Foreskin keratinocyte (primary cell): ENCODE measurements around the gene MAP1B.

DNA sequence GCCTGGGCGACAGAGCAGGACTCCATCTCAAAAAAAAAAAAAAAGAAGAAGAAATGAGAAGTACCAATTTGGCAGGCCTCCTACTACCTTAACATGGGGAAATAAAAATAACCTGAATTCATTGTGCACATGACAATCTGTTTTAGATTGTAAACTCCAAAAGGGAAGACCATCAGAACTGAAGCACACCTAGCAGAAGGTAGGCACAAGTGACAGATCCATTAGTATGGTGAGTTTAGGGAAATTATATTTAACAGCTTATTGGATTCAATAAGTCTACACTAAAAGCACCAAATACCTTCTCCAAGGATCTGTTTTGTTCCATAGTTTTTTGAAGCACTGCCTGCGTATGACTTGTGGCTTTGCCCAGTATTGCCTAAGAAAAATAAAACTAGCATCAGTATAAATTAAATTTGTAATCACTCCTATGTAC, 24.9 kb downstream of the CCDC125 start:
- RAMPAGE, total RNA = no peak

DNA sequence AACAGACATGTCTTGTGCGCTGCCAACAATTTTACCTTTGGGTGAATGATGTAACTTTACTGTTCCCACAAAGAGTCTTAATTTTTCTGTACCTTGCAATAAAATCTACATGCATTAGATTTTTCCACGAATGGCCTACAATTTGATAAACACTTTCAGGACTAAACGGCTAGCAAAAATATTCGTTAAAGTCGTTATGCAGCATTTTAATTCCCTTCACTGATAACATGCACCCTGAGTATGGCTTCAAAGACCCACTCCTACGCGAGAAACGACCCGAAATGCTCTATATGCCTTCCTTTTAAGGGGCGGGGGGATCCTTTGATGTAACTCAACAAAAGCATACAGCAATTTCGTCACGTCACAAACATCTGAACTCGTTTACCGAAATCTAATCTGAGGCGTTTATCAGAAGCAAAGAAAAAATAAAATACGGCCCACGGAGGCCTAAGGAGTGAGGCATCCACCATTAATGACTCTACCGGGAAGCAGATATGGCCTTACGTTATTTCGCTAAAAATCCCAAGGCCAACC, 661 bp downstream of the AK6 start:
- RAMPAGE, total RNA = no peak

GRCh38 chr5:69528474-69529060, 31.4 kb upstream of the GTF2H2C start:
- RAMPAGE, total RNA = no peak

GRCh38 chr5:71509355-71510276, 54.2 kb downstream of the BDP1 start:
- RAMPAGE, total RNA = no peak

- RAMPAGE, total RNA = no peak
These were observed 55.2 kb downstream of the BDP1 start for GRCh38 chr5:71510277-71511328.

DNA sequence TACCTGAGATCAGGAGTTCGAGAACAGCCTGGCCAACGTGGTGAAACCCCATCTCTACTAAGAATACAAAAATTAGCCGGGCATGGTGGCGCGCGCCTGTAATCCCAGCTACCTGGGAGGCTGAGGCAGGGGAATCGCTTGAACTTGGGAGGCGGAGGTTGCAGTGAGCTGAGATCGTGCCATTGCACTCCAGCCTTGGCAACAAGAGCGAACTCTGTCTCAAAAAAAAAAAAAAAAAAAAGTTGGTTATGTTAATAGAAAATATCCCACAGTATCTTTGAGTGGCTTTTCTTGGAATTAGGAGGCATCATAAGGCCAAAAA, 869 bp downstream of the MCCC2 start:
- RAMPAGE, total RNA = no peak

DNA sequence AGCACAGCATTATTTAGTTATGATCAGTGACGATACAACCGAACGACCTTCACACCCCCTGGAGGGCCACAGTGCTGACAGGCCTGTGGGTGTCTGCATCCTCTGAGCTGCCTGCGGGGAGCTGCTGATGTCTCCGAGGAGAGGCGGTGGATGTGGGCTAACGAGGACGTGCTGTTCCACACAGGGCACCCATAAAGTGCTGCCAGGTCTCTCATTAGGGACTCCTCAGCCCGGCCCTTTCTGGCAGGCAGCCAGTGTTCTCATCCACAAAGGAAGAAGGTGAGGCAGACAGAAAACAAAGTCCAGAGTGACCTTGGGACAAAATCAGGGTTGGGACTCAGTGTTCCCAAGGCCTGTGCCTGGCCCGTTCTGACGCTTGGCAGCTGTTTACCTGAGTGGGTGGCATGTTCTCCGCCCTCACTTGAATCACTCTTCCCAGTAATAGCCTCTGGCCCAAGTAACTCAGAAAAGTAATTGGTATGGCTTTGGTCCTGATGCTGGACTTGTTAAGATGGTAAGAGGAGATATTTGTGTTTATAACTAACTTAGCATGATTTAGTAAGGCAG, 29.3 kb downstream of the CARTPT start:
- RAMPAGE, total RNA = no peak

- RAMPAGE, total RNA = no peak
These were observed 184.8 kb upstream of the MAP1B start for GRCh38 chr5:71922492-71922946.

DNA sequence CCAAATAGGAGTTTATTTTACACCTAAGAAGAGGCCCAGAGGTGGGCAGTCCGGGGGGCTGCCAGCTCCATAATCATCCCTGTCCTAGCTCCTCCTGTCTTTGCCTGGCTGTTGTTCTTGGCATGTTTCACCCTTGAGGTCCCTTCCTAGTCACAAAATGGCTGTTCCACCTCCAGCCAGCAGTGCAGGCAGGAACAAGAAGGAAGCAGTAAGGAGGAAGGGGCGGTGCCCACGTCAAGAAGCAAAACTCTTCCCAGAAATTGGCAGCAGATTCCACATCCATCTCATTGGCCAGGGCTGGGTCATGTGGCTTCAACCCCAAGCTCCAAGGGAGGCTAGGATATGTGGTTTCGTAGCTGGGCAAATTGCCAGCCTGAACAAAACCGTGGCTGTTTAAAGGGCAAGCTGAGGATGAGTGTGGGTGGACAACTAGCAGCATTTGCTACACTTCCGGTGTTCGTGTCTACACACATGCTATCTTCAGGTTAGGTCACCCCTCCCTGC, 92.3 kb upstream of the MAP1B start:
- RAMPAGE, total RNA = no peak

DNA sequence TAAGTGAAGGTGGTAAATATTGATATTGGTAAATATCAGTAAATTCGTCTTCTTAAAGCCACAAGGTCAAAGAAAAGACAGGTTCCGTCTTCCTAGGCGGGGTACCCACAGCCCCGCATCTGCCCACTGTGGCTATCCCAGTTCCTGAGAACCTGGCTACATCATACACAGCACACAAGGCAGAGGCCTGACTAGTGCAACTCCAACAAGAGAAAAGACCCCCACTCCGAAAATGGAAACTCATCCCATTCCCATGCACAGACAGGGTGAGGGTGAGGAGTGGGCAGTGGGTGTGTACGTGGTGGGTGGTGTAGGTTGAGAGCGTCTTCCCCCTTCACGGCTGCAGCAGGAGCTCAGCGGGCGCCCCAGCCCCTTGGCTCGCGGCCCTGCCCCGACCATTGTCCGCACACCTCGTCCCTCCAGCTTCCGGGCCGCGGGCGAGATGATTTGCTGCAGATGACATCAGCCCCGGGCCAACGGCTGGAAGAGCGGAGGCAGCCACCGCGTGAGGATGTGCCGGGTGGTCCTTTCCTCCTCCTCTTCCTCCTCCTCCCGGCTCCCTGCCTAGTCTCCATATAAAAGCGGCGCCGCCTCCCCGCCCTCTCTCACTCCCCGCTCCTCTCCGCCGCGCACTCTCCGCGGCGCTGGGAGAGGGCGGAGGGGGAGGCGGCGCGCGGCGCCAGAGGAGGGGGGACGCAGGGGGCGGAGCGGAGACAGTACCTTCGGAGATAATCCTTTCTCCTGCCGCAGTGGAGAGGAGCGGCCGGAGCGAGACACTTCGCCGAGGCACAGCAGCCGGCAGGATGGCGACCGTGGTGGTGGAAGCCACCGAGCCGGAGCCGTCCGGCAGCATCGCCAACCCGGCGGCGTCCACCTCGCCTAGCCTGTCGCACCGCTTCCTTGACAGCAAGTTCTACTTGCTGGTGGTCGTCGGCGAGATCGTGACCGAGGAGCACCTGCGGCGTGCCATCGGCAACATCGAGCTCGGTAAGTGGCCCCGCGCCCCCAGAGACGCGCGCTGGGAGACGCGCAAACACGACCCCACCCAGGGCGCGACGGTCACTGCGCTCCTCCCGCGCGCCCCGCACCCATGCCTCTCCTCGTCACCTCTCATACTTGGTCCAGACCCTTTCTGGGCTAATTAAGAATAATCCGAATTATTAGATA, at the start of gene MAP1B:
Gene MAP1B, plus strand, starts transcription at position 747 of the 1,167 bp plus-strand sequence.
- RAMPAGE, total RNA = no peak

DNA sequence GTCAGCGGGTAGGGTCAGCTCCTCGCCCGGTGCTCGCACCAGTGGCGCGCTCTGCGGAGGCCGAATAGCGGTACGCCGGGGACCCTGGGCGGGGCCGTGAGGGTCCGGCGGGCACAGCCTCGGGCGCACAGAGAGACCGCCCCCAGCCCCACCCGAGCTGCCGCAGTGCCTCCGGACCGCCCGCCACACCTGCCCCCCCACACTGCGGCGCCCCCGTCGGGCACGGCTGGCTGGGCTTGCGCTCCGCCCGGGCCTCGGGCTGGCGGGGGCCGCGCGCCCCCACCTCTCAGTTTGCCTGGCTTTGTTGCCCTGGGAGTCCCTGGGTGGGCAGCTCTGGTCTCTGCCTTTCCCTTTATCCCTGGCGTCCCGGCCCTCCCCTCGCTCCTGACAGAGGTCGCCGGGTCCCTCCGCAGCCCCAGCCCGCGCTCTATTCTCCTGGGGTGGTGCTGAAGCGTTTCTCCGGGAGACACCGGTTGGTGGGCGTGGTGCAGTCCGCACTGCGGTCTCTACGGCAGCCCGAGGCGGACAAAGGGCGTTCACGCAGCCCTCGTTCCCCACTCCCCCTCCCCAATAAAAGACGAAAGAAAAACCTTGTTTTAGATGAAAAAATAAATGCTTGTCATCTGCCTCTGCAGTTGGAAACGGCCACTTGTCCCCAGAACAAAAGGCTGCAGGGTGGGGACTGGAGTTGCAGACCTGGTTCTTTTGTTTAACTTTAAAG, 1.4 kb downstream of the MAP1B start:
- RAMPAGE, total RNA = no peak

DNA sequence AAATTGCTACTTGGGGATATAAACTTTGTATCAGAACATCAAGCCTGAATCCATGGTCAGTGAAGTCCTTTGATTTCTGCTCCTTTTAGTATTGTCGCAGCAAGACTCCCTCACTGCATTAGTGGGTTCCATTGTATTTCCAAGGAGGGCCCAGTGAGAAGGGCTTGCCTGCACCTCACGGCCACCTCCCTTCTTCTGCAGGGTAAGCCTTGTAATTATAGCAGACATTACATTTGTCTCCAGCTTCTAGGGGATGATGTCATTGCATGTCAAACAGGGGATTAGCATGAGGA, 26.9 kb downstream of the MAP1B start:
- RAMPAGE, total RNA = no peak

GRCh38 chr5:72194698-72195594, 87.7 kb downstream of the MAP1B start:
- RAMPAGE, total RNA = no peak

DNA sequence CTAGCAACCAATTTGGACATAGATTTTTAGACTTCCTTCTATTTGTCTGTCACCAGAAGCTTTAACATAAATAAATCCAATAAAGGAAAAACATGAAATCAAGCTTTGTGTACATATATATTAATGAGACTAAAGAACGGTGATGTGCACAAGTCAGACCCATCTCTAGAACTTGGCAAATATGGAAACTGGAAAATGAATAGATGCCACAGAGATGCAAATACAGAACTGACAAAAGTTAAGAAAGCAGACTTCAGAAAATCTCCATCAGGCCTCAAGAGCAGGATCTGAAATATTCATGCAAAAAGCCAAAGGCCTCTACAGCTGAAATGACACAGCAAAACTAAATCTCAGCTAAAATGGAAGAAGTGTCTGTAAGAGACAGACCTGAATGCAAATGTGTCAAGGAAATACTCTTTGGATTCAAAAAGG, 14.9 kb downstream of the MRPS27 start:
- RAMPAGE, total RNA = no peak

DNA sequence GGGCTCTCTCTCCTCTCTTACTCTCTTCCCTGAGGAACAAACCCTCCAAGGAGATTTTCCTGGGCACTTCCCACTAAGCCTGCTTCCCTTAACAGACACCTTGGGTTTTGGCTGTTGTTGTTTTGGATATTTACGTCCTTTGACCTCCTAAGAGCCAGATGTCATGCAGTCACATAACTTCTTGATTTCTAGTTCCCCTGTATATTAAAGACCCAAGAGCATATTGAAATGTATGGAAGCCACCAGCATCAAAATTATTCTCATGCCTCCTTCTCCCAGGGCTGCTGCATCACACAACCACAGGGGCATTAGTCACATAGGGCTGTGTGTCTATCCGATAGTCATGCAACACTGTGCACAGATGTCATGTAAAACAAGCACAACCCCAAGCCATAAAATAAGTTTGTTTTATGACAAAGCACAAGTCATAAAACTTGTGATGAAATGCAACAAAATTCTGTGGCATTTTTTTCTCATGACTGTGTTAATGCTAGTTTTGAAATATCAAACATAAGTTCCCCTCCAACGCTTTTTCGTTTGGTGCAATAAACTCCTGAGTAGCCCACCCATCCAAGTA, 93.1 kb upstream of the ZNF366 start:
- RAMPAGE, total RNA = no peak

DNA sequence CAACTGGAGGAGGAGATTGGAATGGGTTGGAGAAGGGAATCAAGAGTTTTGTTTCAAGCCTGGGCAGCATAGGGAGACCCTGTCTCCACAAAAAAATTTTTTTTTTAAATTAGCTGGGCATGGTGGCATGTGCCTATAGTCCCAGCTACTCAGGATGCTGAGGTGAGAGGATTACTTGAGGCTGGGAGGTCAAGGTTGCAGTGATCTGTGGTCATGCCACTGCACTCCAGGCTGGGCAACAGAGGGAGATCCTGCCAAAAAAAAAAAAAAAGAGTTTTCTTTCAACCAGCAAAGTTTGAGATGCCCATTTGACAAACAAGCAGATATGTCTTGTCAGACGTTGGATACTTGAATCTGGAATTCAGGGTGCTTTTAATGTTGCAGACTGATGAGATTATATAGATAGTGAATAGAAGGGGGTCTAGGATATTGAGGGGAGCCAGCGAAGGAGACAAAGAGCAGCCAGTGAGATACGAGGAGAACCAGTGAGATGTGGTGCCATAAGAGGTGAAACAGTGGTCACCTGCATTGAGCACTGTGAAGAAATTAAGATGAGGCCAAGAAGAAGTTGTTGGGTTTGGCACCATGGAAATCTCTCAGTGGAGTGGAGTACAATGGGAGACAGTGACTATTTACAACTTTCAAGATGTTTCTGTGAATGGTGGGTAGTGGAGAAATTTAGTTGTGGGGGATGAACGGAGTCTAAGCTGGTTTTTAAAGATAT, 11.4 kb downstream of the TNPO1 start:
- RAMPAGE, total RNA = no peak

DNA sequence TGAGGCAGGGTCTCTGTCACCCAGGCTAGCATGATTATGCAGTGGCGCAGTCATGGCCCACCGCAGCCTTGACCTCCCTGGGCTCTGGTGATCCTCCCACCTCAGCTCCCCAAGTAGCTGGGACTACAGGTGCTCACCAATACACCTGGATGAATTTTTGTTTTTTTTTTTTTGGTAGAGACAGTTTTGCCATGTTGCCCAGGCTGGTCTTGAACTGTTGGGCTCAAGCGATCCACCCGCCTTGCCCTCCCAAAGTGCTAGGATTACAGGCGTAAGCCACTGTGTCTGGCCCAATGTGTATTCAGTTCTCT, 67.3 kb downstream of the TNPO1 start:
- RAMPAGE, total RNA = no peak

- RAMPAGE, total RNA = no peak
These were observed 45.9 kb upstream of the FCHO2 start for GRCh38 chr5:72909894-72910347.

- RAMPAGE, total RNA = no peak
These were observed 73.4 kb downstream of the TMEM174 start for GRCh38 chr5:73246490-73246733.

DNA sequence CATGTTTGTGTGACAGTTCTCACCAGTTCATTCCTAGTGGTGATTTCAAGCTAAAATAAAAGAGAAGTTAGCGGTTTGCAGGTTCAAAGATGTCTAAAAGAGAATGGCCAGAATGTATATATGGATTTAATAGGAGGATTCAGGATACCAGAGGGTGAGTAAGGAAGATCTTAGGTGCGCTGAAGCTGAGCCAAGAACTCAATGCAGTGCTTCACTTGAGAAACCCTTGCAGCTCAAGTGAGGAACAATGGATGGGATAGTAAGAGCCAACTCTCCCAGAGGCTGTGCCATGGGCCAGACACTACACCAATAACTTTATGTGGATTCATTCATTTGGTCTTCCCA, 73.7 kb downstream of the TMEM174 start:
- RAMPAGE, total RNA = no peak